Gastrocnemius medialis (tissue), 3 donors: ENCODE measurements around the genes TXLNG and CDKL5.

GRCh38 chrX:16762528-16763404, 23.5 kb upstream of the TXLNG start:
- PRO-cap = no peak
- RAMPAGE, long total RNA, 3 experiments = no peak in any of the 3 experiments

DNA sequence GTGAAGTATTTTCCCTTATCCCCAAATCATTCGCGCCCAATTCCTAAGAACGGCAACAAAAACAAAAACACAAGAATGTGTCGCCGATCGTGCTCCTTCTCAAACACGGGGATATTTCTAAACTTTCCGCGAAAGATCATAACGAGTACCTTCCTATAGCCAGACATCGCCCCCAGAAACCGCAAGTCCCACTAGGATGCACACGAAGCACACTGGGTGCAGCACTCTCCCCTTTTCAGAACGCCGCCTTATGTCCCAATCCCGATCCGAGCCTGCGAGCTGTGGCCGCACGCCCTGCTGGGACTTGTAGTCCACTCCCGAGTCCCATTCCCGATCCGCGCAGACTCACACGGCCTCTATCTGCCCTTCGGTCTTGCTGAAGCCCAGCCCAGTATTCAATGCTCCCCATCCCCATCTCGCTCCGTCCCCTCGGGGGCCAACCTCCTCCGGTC, 319 bp upstream of the TXLNG start:
- PRO-cap = bidirectional peak, plus-strand start outside the sequence, minus-strand start at position 252 of the sequence
- RAMPAGE, long total RNA, 3 experiments = no peak in any of the 3 experiments

DNA sequence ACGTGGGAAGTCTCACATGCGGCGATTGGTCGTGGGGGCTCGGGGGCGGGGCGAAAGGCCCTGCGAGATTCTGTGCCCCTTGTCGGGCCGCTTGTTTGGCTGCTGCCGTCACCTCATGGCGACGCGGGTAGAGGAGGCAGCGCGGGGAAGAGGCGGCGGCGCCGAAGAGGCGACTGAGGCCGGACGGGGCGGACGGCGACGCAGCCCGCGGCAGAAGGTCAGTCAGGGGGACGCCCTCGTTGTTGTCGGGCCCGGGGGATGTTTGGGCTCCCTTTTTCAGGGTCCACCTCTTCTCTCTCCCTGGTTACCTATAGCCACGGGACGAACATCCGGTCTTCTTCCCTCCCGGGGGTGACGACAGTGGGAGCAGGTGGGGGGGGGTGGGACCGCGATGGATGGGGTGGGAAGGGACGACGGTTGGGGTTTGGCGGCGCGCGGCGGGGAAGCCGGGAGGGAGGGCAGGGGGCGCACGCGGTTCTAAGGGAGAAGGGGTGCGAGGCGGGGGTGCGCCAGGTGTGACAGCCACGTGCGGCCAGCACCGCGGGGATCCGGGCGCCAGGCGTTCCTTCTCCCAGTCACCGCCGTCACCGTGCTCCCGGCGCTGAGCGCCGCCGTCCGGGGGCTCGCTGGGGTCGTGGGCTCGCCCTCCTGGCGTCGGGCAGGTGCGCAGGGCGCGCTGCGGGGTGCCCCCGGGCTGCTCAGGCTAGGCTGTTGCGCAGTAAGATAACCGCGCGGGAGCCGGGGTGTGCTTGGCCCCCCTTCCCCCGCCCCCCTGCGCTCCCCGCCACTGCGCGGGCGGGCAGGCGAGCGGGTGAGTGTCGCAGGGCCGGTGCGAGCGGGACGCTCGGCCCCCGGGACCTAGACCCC, at the start of gene TXLNG:
TXLNG (plus strand) TSS at position 94 of the 867 bp plus-strand sequence.
- PRO-cap = bidirectional peak, plus-strand start at position 94 of the sequence, minus-strand start outside the sequence; bidirectional peak, plus-strand start at position 383 of the sequence, minus-strand start at position 310 of the sequence; unidirectional peak, minus-strand start at position 710 of the sequence
- RAMPAGE, long total RNA, 3 experiments = start-site peak on the plus strand in 3 of 3 experiments, centred at positions 84 to 101 of the sequence, 45 to 285 reads per replicate

GRCh38 chrX:16822330-16822606, 36.0 kb downstream of the TXLNG start:
- PRO-cap = no peak
- RAMPAGE, long total RNA, 3 experiments = no peak in any of the 3 experiments

- PRO-cap = no peak
- RAMPAGE, long total RNA, 3 experiments = no peak in any of the 3 experiments
These were observed 32.3 kb upstream of the REPS2 start for GRCh38 chrX:16914203-16914571.

DNA sequence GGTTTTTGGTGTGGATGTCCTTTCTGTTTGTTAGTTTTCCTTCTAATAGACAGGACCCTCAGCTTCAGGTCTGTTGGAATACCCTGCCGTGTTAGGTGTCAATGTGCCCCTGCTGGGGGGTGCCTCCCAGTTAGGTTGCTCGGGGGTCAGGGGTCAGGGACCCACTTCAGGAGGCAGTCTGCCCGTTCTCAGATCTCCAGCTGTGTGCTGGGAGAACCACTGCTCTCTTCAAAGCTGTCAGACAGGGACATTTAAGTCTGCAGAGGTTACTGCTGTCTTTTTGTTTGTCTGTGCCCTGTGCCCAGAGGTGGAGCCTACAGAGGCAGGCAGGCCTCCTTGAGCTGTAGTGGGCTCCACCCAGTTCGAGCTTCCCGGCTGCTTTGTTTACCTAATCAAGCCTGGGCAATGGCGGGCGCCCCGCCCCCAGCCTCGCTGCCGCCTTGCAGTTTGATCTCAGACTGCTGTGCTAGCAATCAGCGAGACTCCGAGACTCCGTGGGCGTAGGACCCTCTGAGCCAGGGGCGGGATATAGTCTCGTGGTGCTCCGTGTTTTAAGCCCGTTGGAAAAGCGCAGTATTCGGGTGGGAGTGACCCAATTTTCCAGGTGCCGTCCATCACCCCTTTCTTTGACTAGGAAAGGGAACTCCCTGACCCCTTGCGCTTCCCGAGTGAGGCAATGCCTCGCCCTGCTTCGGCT, 27.2 kb upstream of the NHS start:
- PRO-cap = no peak
- RAMPAGE, long total RNA, 3 experiments = no peak in any of the 3 experiments

DNA sequence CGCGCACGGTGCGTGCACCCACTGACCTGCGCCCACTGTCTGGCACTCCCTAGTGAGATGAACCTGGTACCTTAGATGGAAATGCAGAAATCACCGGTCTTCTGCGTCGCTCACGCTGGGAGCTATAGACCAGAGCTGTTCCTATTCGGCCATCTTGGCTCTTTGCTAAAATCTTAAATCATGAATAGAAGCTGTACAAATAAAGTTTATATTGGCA, 26.7 kb upstream of the NHS start:
- PRO-cap = no peak
- RAMPAGE, long total RNA, 3 experiments = no peak in any of the 3 experiments

GRCh38 chrX:17377048-17377699, 2.2 kb downstream of the NHS start:
- PRO-cap = unidirectional peak, minus-strand start at chrX:17377460
- RAMPAGE, long total RNA, 3 experiments = no peak in any of the 3 experiments

GRCh38 chrX:17735134-17735517, 2.2 kb upstream of the SCML1 start:
- PRO-cap = no peak
- RAMPAGE, long total RNA, 3 experiments = no peak in any of the 3 experiments

- PRO-cap = no peak
- RAMPAGE, long total RNA, 3 experiments = no peak in any of the 3 experiments
These were observed 4.1 kb downstream of the RAI2 start for GRCh38 chrX:17856788-17857568.

- PRO-cap = bidirectional peak, plus-strand start at chrX:18425608, minus-strand start at chrX:18425404
- RAMPAGE, long total RNA, 3 experiments = start-site peak on the plus strand in 1 of 3 experiments, at chrX:18425582-18425618 at its widest, 16 reads per replicate
These were observed at the start of gene CDKL5 for GRCh38 chrX:18425477-18426466. Gene CDKL5, plus strand, starts transcription at chrX:18425608.

DNA sequence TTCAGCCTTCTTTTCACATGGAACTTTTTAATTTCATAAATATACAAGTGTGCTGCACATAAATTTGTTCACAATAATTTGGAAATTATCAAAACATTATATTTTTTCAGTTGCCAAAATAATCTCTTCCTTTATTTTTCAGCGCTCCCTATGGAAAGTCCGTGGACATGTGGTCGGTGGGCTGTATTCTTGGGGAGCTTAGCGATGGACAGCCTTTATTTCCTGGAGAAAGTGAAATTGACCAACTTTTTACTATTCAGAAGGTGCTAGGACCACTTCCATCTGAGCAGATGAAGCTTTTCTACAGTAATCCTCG, 84.1 kb downstream of the RS1 start:
- PRO-cap = no peak
- RAMPAGE, long total RNA, 3 experiments = no peak in any of the 3 experiments

DNA sequence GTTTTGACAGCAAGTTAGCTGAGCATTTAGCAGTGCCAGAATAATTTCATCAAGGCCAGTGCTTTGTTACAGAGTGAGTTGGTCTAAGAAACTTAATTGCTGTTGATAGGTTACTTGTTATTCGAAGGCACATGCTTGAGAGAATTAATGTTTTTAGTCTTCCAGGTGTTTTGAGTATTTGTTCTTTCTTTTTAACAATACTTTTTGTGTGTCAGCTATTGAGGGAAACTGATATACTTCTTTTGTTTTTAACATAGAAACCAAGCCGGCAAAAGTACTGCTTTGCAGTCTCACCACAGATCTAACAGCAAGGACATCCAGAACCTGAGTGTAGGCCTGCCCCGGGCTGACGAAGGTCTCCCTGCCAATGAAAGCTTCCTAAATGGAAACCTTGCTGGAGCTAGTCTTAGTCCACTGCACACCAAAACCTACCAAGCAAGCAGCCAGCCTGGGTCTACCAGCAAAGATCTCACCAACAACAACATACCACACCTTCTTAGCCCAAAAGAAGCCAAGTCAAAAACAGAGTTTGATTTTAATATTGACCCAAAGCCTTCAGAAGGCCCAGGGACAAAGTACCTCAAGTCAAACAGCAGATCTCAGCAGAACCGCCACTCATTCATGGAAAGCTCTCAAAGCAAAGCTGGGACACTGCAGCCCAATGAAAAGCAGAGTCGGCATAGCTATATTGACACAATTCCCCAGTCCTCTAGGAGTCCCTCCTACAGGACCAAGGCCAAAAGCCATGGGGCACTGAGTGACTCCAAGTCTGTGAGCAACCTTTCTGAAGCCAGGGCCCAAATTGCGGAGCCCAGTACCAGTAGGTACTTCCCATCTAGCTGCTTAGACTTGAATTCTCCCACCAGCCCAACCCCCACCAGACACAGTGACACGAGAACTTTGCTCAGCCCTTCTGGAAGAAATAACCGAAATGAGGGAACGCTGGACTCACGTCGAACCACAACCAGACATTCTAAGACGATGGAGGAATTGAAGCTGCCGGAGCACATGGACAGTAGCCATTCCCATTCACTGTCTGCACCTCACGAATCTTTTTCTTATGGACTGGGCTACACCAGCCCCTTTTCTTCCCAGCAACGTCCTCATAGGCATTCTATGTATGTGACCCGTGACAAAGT, 67.9 kb downstream of the RS1 start:
- PRO-cap = no peak
- RAMPAGE, long total RNA, 3 experiments = no peak in any of the 3 experiments

- PRO-cap = no peak
- RAMPAGE, long total RNA, 3 experiments = no peak in any of the 3 experiments
These were observed 661 bp upstream of the PDHA1 start for GRCh38 chrX:19343018-19343514.

DNA sequence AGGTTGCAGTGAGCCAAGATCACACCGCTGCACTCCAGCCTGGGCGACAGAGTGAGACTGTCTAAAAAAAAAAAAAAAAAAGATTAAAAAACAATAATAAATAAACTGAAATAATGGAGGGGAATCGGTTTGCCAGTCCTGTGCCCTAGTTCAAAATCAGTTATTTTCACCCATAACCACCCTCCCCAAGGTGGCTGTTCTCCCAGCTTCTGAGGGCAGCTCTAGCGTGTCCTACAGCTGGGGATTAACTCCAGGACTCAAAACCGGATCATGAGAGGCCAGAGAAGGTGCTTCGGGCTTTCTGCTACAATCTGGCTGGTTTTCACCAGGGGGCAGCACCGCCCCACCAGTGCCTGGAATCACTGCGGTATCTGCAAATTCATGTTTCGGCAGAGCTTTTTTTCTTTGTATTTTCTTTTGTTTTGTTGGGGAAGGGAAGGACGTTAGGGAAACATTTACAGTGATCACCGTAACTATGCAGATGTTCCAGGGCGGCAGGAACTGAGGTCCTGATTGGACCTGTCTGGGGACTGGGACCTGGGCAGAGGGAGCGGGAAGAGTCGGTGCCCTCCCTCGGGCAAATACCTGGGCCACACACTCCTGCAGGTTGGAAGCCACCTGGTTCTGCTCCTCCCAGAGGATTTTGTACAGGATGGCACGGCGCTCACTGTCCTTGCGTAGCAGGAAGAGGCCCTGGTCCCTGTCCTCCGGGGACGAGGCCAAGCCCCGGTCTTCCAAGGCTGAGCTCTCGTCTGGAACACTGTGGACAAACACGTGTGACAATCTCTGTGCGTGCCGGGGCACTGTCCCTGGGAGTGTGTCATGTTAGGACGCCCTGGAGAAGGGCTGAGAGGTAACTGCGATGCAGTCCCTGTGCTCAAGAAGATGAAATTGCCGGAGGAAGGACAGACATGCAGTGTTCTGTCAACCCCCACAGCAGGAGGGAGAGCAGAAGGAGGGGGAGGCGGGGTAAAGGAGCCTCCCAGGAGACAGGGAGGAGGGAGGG, 28.6 kb downstream of the PDHA1 start:
- PRO-cap = no peak
- RAMPAGE, long total RNA, 3 experiments = no peak in any of the 3 experiments

DNA sequence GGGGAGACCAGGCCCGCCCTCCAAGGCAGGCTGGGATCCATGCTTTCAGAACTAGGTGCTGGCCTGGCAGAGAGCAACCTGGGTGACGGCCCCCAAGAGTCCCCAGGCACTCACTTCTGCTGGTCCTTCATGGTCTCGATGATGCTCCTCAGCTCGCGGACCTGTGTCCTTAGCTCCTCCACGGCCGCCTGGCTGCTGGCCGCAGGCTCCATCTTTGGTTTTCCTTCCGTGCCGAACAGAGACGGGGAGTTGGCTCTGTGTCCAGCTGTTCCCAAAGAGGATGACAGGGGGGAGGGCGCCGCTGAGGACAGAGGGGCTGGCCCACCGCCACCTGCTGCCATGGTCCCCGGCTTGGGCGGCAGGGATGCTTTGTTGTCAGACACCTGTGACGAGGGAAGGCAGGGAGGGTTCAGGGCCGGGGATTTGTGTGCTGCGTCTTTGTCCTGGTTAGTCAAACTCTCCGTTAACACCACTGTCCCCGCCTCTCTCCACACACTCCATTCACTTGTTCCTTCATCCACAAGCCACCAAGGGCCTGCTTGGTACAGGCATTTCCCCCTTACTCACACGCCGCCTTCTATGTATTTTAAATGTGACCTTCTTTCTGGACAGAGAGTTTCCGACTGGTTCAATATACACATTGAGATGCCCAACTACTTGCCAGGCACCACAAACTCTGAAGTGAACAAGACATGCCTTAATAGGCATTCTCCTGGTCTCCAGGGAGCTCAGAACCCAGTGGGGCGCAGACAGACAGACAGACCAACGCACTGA, 26.7 kb upstream of the MAP3K15 start:
- PRO-cap = no peak
- RAMPAGE, long total RNA, 3 experiments = no peak in any of the 3 experiments

GRCh38 chrX:19568928-19570072, 54.0 kb upstream of the MAP3K15 start:
- PRO-cap = no peak
- RAMPAGE, long total RNA, 3 experiments = no peak in any of the 3 experiments

GRCh38 chrX:19747474-19748369, 139.7 kb downstream of the SH3KBP1 start:
- PRO-cap = no peak
- RAMPAGE, long total RNA, 3 experiments = no peak in any of the 3 experiments

DNA sequence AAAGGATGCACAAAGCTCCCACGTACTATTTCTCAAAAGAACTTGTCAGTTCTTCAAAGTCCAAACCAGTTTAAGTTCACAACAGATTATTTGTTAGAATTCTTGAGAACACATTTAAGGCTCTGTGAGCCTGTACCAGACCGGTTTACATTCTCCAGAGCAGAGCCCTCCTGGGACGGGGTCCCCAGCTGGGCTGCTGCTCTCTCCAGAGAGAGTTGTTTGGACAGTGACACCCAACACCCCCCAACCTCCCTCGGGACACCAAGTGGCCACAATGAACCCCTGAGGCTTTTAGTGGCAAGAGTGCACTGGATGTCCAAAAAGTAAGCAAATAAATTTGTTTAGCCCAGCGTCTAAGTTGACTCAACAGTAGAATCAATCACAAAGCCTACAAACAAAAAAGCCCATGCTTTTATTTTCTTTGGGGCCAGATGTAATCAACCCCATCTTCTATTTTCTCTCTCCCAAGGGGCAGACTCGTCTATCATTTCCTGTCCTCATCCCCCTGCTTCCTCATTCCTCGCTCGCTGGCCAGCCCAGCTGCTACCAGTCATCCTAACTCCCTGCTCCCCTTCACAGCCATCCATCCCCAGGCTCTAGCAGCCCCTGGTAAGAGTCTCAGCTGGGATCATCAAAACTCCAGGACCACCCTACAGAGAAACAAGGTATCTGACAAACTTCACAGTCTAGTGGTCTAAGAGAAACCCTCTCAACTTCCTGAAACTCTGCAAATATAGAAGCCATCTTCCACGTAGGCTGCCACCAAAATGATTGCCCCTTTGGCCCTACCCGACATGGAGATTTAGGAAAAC, 23.7 kb downstream of the SH3KBP1 start:
- PRO-cap = no peak
- RAMPAGE, long total RNA, 3 experiments = no peak in any of the 3 experiments

DNA sequence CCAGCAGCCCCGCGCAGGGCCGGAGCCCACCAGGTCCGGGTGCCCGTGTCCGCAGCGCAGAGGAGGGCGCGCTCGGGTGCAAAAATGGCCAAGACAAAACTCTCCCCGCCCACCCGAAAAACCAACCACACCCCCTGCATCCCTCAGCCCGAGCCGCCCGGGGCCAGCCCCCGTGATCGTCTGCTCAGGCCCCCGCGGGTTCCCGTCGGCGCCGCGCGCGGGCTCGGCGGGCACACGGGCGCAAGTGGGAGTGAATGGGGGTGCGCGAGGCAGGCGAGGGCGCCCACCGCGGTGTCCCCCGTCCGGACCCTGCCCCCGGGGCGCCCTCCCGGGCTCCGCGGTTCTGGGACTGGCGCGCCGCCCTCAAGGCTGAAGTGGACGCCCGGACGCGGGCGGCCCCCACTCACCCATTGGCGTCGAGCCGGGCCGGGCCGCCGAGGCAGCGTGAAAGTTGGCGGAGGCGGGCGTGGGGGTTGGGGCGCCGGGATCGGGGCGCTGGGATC, 449 bp downstream of the SH3KBP1 start:
- PRO-cap = no peak
- RAMPAGE, long total RNA, 3 experiments = no peak in any of the 3 experiments